ENCODE data around the gene RASGEF1A.

DNA sequence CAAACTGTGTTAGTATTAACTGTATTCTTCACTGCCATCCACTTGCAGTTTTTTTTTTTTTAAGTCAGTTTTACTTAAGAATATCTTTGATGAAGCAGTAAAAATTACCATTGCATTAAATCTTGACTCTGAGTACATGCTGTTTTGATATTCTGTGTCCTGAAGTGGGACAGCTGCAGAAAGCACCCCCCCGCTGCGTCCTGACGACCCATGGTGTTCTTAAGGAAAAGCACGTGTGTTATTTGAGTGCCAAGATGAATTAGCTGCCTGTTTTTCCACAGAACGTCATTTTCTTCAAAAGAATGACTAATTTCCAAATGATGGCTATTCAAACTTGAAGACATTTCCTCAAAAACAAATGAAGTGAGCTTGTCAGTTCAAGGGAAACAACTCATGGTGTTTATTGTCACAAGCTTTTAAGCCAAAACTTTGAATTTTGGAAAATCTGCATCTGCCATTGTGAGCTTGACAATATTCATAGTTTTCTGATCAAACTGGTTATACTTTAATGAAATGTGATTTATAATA lies 45.9 kb downstream of the CREM start:
- PRO-cap = no peak

DNA sequence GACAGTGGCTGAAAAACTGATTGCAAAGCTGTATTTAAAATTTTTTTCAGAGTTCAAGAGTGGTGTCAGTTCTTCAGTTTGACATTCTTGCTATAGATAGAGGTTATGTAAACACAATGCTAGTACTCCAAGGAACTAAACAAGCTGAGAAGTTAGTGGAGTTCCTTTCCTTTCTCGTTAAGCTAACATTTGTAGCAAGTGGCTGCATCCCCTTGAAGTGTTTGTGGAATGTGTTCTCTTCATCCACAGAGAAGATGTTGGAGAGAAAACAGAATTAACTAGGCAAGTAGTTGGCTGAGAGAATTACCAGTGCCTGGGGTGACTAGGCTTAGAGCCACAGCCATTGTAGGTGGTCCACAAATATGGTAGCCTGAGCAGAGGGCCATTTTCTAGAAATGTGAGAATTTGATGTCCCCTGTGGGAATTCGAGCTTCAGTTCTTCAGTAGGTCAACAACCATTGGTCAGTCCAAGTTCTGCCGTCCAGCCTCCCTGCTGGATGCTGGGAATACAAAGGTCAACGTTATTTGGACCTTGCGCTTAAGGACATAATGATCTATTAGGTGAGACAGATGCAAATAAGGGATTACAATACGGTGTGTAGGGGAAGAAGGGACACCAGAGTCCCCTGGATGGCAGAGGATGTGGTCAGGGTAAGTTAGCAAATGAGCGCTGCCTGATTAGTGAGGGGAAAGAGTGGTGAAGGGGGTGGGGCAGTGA lies 16.0 kb downstream of the CCNY start:
- PRO-cap = no peak

- PRO-cap = no peak
Measured at GRCh38 chr10:35411855-35412375, 75.6 kb downstream of the CCNY start.

DNA sequence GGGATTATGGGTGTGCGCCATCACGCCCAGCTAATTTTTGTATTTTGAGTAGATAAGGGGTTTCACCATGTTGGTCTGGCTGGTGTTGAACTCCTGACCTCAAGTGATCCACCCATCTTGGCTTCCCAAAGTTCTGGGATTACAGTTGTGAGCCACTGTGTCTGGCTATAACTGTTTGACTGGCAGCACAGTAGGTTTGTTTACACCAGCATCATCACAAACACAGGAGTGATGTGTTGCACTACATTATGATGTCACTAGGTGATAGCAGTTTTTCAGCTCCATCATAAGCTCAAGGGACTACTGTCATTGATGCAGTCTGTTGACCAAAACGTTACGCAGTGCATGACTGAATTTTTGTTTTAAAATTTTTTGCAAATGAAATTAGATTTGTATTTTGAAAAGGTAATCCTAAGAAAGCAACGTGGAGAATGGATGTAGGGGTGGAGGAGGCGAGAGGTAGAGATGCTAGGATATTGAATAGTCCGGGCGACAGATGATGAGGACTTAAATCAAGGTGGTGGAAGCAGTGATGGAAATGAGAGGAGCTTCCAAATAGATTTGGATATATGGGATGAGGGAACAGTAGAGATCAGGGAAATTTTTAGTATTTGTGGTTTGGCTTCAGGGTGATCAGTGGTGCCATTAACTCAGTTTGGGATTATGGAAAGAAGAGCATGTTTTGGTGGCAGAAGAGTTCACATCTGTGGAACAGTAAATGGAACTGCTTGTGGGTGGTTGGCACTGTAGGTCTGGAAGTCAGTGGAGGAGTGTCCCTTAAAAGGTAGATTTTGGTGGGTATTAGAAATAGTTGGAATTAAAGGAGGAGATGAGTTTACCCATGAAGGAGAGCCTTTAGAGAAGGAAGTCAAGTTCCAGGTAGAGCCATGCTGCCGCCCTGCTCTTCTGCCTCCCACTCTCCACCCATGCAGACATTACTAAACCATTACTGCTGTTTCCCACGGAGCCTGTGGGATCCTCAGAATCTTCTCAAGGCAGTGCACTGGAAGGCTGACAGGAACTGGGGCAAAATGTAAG lies 108.4 kb downstream of the CCNY start:
- PRO-cap = no peak

DNA sequence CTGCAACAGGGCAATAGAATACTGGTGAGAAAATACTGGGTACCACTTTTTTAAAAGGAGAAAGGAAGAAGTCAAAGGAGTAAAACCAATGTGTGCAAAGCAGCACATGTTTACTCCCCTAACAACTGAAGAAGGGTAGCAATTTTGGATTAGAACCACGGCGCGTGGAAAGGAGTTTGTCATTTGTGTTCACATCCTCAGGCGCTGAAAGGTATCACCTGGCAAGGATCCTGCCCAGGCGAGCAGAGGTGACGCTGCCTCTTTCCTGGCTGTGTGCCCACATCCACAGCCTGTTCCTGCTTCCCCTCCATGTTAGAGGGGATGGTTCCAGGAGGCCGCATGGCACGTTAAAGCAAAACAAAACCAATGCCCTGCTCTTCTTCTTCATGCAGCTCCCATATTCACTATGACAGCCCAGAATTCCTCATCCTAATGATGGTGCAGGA lies 678.7 kb upstream of the ANKRD30A start:
- PRO-cap = no peak

- PRO-cap = no peak
Measured at GRCh38 chr10:37748810-37749350, 108.5 kb downstream of the ZNF248 start.

GRCh38 chr10:38059251-38059947 lies 34.7 kb upstream of the ZNF37A start:
- PRO-cap = no peak

DNA sequence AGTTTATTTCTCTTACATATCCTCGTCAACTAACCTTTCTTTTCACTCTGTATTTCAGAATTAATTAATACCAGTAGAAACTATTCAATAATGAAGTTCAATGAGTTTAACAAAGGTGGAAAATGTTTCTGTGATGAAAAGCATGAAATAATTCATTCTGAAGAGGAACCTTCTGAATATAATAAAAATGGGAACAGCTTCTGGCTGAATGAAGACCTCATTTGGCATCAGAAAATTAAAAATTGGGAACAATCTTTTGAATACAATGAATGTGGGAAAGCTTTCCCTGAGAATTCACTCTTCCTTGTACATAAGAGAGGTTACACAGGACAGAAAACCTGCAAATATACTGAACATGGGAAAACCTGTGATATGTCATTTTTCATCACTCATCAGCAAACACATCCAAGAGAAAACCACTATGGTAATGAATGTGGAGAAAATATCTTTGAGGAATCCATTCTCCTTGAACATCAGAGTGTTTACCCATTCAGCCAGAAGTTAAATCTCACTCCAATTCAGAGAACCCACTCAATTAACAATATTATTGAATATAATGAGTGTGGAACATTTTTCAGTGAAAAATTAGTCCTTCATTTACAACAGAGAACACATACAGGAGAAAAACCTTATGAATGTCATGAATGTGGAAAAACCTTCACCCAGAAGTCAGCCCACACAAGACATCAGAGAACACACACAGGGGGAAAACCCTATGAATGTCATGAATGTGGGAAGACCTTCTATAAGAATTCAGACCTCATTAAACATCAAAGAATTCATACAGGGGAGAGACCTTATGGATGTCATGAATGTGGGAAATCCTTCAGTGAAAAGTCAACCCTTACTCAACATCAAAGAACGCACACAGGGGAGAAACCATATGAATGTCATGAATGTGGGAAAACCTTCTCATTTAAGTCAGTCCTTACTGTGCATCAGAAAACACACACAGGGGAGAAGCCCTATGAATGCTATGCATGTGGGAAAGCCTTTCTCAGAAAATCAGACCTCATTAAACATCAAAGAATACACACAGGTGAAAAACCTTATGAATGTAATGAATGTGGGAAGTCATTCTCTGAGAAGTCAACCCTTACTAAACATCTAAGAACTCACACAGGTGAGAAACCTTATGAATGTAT lies 23.6 kb downstream of the ZNF37A start:
- PRO-cap = no peak

GRCh38 chr10:38352081-38352536 lies 258.0 kb downstream of the ZNF37A start:
- PRO-cap = no peak

DNA sequence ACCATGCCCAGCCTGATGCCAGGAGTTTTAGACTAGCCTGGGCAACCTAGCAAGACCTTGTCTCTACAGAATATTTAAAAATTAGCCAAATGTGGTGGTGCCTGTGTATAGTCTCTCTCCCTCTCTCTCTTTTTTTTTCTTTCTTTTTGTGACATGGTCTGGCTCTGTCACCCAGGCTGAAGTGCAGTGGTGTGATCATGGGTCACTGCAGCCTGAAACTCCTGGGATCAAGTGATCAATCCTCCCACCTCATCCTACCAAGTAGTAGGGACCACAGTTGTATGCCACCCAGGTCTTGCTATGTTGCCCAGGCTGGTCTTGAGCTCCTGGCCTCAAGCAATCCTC lies 340.3 kb downstream of the ZNF37A start:
- PRO-cap = no peak

GRCh38 chr10:42431559-42431868 lies 206.9 kb downstream of the ZNF33B start:
- PRO-cap = no peak

GRCh38 chr10:42754030-42755019 lies 28.3 kb upstream of the BMS1 start:
- PRO-cap = no peak

GRCh38 chr10:42769598-42770205 lies 12.9 kb upstream of the BMS1 start:
- PRO-cap = bidirectional peak, plus-strand start at chr10:42770002, minus-strand start at chr10:42769730

- PRO-cap = no peak
Measured at GRCh38 chr10:42875758-42876259, 93.2 kb downstream of the BMS1 start.

- PRO-cap = no peak
Measured at GRCh38 chr10:43266802-43267237, at the start of gene RASGEF1A. Gene RASGEF1A (minus strand): TSS chr10:43267065.

- PRO-cap = no peak
Measured at GRCh38 chr10:43318104-43318733, 51.4 kb upstream of the RASGEF1A start.

- PRO-cap = no peak
Measured at GRCh38 chr10:43380579-43381166, 9.2 kb downstream of the FXYD4 start.

DNA sequence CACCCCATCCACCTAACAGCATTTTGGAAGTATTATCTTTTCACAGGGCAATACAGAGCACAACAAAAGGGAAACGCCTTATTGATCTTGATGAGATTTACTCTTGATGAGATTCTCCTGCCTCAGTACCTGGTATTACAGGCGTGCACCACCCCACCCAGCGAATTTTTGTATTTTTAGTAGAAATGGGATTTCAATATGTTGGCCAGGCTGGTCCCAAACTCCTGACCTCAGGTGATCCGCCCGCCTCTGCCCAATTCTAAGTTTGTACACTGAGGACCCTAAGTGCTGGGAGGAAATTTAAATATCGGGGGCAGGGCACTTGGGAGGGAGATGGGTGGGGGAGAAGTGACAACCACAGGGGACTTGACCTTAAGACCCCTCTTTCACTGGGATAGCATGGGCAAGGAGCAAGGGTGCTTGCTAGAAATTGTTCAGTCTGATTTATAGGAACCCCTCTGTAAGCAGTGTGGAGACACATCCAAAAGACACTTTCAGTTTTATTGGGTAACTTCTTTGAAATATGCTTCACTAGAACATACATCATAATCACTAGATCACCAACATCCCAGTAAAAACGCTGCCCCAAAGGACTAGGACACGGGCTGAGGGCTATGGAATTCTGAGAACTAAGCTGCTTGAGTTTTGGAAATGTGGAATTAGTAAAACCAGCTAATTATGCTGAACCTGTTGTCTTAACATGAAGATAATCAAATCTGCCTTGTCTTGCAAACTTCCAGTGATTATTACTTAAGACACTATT lies 14.0 kb downstream of the HNRNPF start:
- PRO-cap = no peak

DNA sequence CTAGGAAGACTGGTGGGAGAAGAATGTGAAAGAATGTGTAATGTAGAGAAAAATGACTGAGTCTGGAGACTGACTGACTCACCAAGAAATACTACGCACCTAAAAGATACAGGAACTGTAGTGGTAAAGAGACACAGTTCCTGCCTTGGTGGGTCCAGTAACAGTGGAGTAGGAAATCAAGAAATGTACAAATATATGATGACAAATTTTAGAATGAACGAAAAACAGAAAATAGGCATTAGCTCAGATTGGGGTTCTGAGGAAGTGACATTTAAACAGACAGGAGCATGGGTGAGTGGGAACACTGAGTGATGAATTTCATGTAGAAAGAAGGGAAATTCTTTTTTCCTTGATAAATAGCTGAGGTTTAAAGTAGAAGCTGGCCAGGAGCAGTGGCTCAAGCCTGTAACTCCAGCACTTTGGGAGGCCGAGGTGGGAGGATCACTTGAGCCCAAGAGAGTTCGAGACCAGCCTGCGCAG lies 9.3 kb downstream of the HNRNPF start:
- PRO-cap = no peak

- PRO-cap = bidirectional peak, plus-strand start at chr10:43407246, minus-strand start at chr10:43407199
Measured at GRCh38 chr10:43407089-43407455, 1.9 kb downstream of the HNRNPF start.